ENCODE measurements around a stretch of chr11.

- PRO-cap, 8 experiments, result no peak in any of the 8 experiments
Measured at GRCh38 chr11:43408226-43408635, 49.5 kb downstream of the TTC17 start.

DNA sequence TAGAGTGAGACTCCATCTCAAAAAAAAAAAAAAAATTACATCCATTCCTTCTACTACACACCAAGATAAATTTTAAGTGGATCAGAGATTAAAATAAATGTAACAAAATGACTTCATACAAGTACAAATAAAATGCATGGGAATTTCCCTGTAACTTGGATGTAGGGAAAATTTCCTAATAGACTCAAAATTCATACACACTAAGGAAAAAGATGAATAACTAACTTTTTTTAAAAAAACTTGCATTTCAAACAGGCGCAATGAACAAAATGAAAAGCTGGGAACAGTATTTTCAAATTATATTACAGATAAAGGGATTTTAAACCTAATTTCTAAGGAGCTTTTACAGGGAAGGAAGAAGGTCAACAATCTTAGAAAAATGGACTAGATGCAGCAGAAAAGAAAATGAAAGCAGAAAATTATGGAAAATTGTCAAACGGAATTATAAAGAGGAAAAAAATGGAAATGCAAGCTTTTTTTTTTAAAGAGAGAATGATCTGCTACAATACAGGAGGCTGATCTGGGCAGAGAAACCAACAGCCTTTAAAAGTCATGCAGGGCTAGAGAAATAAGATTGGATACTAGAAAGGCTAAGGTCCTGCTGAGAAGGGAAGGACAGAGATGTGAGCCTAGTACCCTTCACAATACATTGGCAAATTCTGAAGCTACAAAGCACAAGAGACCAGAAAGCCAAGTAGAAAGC lies 105.7 kb downstream of the TTC17 start:
- PRO-cap, 8 experiments, result no peak in any of the 8 experiments

GRCh38 chr11:43747486-43747930 lies 67.0 kb downstream of the HSD17B12 start:
- PRO-cap, 8 experiments, result no peak in any of the 8 experiments

GRCh38 chr11:44015957-44016626 lies 31.7 kb upstream of the ACCSL start:
- PRO-cap, 8 experiments, result no peak in any of the 8 experiments

- PRO-cap, 8 experiments, result no peak in any of the 8 experiments
Measured at GRCh38 chr11:44305359-44306050, 4.4 kb downstream of the ALX4 start.

DNA sequence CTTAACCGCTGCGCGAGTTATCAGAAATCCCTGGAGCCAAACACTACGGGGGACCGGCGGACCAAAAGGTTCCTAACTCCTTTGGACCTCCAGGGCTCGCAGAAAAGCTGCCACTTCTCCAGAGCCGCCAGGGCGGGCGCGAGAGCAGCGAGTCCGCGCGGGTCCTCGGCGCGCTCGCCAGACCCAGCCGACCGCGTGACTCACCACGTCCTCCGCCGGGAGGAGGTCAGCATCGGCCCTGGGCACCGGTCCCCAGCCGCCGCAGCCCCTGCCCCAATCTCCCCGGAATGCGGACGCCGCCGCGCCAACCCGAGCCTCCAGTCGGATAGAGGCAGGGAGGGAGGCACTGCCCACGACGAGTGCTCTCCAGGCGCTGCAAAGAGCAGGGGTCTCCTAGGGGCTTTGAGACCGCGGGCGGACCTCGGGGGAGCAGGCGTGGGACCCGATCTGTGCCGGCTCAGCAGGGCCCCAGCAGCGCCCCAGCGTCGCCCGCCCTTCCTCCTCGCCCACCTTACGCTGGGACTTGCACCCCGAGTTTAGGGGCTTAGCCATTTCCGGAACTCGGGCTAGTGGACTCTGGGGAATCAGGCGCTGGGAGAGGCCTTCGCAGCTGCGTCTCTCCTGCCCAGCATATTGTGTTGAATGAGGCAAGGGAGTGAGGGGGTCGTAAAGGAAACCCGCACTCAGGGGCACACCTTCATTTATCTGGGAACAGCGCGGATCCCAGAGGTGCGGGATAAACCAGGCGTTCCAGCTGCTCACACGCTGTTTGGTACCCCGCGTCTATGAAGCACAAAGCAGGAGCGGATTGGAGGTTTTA lies 6.3 kb upstream of the ALX4 start:
- PRO-cap, 8 experiments, result no peak in any of the 8 experiments

DNA sequence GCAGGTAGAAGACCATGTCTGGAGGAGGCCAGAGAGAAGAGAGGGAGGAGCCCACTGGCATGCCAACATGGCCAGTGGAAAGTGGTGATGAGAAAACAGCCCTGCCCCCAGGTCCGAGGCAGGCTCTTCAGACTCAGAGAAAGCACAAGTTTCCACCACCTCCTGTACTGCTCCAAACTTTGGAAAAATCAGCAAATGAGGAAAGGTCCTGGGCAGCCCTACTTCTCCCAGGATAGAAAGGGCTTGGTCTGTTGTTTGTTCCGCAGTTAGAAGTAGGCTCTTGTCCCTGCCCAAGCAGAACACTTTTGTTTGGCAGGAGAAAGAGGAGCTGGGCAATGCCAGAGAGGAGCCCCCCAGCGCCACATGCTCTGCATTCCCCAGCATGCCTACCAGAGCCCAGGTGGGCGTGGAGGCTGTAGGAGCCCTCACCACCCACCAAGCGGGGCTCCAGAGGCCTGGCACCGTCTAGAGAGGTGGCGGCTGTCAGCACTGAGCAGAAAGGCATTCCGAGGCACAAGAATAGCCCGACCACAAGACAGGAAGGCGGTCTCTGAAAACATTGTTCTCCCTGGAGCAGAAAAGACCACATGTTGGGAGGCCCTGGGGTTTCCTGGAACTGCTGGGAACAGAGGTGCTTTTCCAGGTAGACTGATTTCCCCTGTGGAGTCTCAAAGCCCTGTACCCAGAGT lies 90.3 kb upstream of the CD82 start:
- PRO-cap, 8 experiments, result no peak in any of the 8 experiments

GRCh38 chr11:44596902-44597432 lies 31.5 kb downstream of the CD82 start:
- PRO-cap, 8 experiments, result peak in 1 of 8 experiments; most common plus-strand start chr11:44597214 (in 1); most common minus-strand start chr11:44597035 (in 1)

GRCh38 chr11:44833600-44834652 lies 107.2 kb downstream of the TSPAN18 start:
- PRO-cap, 8 experiments, result no peak in any of the 8 experiments

DNA sequence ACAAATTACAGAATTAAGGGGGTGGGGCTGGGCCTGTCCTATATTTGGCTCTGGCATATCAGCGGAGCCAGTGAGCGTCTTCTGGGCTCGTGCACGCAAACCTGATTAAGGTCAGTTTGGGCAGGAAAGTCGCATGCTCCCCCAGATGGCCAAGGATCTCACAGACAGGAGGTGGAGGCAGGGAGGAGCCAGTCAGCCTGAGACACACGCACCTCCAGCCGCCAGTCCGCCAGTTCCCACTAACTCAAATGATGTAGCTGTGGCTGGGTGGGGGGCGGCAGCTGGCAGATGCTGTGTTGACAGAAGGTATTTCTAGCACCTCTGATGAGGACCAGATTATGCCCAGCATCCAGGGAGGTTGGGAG lies 97.3 kb upstream of the PRDM11 start:
- PRO-cap, 8 experiments, result no peak in any of the 8 experiments

DNA sequence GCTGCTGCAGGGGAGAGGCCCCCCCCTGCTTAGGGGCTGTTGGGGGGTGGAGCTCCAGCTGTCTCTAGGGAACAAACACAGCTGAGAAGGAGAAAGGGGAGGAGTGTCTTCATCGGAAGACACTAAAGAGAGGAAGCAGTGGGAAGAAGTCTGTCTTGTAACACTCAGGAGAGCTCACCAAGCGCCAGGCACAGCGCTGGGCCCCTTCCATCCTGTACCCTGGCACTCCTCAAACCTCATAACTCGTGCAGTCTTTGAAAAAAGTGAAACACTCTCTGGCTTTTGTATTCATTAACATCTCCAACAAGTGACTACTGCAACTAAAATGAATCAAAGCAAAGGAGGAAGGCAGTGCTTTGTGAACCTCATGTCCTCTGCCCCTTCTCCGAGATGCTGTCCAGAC lies 67.4 kb upstream of the PRDM11 start:
- PRO-cap, 8 experiments, result no peak in any of the 8 experiments

DNA sequence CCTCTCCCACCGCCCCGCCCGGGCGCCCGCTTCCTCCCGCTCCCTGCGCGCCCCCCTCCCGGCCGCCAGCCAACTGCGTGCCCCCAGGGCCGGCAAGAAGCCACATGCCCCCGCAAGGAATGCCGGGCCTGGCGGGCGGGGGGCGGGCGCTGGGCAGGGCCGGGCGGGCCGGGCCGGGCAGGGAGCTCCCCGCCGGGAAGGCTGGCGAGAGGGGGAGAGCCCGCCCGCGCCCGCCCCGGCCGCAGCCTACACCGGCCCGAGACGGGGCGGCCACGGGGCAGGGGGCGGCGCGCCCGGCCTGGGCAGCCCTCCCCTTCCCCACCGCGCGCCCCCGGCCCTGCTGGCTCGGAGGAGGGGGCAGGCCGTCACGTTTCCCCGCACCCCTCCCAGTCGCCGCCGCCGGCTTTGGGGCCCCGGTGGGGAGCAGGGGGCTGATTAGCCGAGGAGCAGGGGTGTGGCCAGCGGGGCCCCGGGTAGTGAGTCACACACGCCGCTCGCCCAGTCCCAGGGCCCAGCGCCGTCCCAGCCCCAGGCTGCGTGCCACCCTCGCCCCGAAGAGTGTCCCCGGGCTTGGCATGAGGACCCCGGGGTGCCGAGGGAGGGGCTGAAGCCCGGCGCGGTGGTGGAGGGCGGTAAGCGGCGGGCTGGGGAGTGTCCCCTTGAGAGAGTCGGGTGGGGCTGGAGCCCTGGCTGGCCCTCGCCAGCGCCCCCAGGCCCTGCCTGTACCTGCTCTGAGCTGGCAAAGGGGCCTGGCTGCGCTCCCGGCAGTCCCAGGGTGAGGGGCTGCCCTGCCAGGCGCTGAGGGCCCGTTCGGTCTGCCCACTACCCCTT lies 34.3 kb downstream of the PRDM11 start:
- PRO-cap, 8 experiments, result peak in 7 of 8 experiments; most common plus-strand start position 554 of the sequence (in 2); most common minus-strand start position 407 of the sequence (in 7)

- PRO-cap, 8 experiments, result no peak in any of the 8 experiments
Measured at GRCh38 chr11:45213006-45213744, 66.7 kb downstream of the PRDM11 start.

GRCh38 chr11:45371333-45371734 lies 85.2 kb upstream of the SYT13 start:
- PRO-cap, 8 experiments, result no peak in any of the 8 experiments

DNA sequence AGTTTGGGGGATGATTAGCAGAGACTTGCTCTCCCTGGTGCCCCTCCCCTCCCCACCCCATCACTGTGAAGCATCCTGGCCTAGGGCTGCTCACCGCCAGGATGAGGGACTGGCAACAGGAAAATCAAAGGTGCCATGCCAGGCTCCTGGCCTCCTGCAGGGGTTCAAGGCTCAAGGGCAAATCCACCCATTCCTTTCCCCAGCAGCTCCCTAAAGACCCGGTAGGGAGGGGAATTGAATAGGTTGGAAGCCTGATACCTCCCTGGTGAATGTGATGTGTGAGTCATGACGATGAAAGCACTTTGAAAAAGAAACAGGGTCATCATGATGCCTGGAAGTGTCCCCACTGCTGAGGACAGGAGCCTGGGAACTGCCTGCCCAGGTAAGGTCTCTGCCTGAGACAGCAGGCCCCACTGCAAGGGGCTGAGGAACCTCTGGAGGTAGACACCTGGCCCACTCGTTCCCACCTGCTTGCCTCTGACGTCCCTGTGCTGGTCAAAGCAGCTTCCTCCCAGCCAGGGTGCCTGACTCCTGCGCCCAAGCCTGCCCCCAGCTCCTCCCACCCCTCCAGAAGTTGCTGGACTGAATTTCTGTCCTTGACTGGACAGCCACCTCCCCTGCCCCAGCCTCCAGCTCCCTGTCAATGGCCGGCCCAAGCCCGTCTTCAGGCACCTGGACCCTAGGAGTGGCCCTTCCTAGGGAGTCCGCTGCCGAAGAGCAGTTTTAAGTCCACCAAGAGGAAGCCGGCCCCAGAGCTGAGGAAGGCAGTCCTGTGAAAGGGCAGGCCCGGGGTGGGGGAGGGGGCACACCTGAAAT lies 1.6 kb downstream of the CHST1 start:
- PRO-cap, 8 experiments, result no peak in any of the 8 experiments

GRCh38 chr11:45736358-45737064 lies 68.4 kb upstream of the SLC35C1 start:
- PRO-cap, 8 experiments, result no peak in any of the 8 experiments

- PRO-cap, 8 experiments, result no peak in any of the 8 experiments
Measured at GRCh38 chr11:45798743-45799038, 6.3 kb upstream of the SLC35C1 start.

GRCh38 chr11:45805556-45806309 lies 784 bp downstream of the SLC35C1 start:
- PRO-cap, 8 experiments, result peak in 1 of 8 experiments; most common plus-strand start chr11:45805766 (in 1)

GRCh38 chr11:45823366-45824396 lies 18.7 kb downstream of the SLC35C1 start:
- PRO-cap, 8 experiments, result no peak in any of the 8 experiments

DNA sequence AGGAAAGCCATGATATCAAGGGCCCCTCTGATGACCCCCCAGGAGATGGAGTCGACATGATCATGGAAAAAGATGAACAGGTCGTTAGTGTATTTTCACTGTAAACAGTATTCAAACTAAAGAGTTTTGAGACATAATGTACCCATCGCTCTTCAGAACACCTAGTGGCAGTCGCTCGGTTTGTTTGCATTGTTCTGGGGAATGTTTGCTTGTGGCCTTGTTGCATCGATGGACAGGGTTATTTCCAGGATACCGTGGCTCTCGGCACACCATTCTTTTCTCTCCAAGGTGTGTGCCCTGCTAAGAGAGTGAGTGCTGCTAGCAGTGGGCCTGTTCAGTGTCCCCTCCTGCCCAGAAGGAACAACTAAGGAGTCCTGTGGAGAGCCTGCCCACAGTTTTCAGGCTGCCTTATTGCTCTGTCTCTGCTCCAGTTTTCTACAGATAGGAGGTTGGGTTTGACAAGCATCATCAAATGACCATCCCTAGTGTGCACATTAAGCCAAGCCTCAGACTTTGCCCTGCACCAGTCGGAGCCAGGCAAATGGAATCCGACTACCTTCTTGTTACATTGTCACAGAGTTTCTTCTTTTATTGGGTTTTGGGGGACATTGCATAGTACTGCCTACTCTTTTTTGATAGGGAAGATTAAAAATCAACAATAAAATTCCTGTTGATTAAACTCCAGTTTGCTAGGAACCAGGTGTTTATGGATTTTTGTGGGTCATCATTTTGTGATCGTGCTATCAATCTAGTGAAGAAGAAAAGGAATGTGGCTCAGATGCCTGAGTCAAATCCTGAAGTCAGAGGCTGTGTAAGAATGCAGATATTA lies 1.5 kb downstream of the CRY2 start:
- PRO-cap, 8 experiments, result peak in 1 of 8 experiments; most common plus-strand start position 598 of the sequence (in 1)

All from peripheral blood mononuclear cell (primary cell).